Mesangial cell (primary cell): ENCODE measurements around the genes GSPT1 and MRTFB.

DNA sequence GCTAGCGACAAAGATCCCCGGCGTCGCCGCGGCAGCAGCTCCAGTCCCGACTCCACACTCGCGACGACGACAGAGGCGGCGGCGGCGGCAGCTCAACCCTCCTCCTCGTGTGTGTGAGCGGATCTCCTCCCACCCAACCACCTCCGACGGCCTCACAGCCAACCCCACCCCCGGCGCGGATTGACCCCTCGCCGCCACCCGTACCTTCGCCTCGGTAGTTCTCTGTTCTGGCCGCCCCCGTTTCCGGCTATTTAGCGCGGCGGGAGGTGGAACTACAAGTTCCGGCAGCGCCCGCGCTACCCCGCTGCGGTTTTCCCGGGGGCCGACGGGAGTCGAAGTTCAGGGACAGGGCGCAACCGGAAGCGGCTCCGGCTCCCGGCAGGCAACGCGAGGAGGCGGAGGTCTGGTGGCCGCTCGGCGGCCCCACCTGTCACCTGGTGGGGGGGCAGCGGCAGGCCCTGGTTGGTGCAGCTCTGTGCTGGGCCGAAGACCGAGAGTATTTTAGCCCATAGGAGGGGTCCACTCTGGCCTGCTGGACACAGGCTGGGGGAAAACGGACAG is at the start of gene GSPT1:
GSPT1 (minus strand) TSS at position 119 of the 561 bp plus-strand sequence.
- RAMPAGE, long total RNA, result start-site peak on the minus strand centred at position 95 of the sequence, 54 bp wide, 125 reads

DNA sequence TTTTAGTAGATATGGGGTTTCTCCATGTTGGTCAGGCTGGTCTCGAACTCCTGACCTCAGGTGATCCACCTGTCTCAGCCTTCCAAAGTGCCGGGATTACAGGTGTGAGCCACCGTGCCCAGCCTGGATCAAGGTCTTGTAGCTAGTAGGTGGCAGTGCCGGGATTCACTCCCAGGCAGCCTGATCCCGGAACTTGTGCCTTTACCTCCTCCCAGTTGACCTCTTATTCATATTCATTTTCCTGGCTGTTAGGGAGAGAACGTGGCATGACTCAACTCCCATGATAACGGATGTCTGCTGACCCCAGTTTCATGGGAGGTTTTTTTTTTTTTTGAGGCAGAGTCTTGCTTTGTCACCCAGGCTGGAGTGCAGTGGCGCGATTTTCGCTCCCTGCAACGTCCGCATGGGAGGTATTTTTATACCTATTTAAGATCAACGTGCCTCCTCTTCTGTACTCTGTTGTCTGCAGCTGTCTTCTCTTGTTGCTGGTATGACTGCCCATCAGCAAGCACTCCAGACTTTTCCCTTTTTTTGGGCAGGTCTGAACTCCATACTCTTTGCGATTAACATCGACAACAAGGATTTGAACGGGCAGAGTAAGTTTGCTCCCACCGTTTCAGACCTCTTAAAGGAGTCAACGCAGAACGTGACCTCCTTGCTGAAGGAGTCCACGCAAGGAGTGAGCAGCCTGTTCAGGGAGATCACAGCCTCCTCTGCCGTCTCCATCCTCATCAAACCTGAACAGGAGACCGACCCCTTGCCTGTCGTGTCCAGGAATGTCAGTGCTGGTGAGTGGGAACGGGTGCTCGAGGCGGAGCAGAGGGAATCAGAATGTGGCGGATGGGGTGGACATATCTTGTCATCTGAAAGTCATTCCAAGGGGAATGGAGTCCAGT is 71.5 kb downstream of the SNX29 start:
- RAMPAGE, long total RNA, result no peak

DNA sequence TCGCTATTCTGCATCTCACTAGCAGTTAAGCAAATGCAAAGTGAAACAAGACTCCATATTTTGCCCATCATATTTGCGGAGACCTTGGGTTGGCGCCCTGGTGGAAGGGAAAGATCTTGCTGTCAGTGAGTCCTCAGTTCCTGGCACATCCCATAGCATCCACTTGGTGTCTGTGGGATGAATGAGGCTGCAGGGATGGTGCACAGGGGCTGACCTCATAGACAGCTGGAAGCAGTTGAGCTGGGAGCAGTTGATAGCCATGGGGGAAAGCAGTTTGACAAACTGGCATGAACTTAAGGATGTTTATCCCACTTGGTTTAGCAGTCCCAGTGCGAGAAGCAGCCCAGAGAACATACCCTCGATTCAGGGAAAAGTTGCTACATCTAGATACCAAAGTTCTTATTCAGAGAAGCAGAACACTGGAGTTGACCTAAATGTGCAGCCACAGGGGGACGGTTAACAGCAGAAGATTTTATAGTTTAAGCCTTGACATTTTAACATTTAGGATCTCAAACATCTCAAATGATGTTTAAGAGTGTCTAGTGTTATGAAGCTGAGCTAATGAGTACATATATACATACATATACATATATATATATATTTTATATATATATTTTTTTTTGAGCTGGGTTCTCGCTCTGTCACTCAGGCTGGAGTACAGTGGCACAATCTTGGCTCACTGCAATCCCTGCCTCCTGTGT is 80.8 kb downstream of the SNX29 start:
- RAMPAGE, long total RNA, result no peak

DNA sequence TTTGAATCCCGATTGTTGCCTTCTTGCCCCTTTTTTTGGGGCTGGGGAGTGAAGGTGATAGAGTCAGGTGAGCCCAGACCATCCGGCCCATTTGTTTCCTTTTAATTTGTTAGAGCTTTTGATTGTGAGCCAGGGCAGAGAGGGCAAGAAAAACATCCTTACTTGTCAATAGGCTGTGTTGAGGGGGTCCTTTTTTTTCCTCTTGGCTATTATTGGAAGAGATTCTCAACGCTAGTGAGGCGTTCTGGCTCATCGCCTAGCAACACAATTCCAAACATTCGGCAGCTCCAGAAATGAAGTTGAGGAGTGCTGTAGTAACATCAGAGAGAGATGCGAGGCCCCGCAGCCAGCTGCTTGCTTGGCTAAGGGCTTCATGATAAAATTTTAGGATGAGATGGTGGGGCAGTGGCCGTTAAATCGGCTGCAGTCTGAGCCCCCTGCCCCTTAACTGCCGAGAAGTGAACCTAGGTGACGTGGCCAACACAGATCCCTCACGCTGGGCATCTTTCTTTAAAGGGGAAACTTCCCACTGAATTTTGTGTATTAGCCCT is 119.2 kb downstream of the SNX29 start:
- RAMPAGE, long total RNA, result no peak

GRCh38 chr16:12126230-12126712 is 149.7 kb downstream of the SNX29 start:
- RAMPAGE, long total RNA, result no peak

- RAMPAGE, long total RNA, result no peak
Measured at GRCh38 chr16:12146818-12147495, 170.4 kb downstream of the SNX29 start.

GRCh38 chr16:13098657-13099110 is 197.3 kb downstream of the SHISA9 start:
- RAMPAGE, long total RNA, result no peak

GRCh38 chr16:13623737-13623962 is 296.3 kb upstream of the ERCC4 start:
- RAMPAGE, long total RNA, result no peak

- RAMPAGE, long total RNA, result no peak
Measured at GRCh38 chr16:14029598-14029937, 41.6 kb upstream of the MRTFB start.

DNA sequence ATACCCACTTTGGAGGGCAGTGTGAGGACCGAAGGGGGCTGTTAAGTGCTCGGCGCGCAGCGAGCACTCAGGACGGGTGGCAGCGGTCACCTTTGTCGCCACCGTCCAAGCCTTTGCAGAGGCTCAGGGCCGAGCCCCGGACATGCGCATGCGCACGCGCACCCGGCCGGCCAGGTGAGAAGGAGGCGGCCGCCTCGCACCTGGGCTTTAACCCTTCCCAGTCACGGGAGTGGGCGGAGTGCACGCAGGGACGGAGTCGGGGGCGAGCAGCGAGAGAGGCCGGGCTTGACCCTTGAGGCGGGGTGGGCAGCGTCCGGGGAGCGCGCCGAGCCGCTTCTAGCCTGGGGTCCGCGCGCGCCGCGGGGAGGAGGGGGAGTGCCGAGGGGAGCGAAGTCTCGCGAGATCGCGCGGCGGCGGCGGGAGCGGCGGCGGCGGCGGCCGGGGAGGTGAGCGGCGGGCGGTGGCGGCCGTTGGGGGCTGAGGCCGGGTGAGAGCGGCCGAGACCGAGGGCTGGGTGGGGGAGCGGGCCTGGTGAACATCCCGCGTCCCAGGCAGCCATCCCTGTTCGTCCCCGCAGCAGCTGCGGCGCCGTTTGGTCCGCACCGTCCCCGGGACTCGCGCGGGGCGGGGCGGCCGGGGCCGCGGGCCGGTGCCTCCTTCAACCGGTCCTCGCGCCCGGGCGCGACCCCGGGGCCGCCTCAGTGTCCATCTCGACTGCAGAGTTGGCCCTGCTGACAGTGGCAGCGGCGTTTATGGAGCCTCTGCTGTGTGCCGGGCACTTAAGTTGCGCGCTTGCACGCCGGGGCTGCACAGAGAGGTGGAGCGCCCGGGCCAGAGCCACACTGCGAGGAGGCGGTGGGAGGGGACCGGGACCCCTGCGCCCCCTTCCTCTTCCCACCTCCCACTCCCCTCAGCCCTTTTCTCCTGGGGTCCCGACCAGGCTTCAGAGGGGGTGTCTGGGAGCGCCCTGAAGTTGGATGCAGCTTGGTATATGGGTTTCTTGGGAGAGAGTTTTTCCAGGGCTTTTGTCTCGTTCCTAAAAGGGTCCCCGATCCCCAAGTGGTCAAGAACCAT is at the start of gene MRTFB:
MRTFB (plus strand) TSS at position 400 of the 1,074 bp plus-strand sequence.
- RAMPAGE, long total RNA, result start-site peak on the plus strand centred at position 428 of the sequence, 52 bp wide, 97 reads

- RAMPAGE, long total RNA, result no peak
Measured at GRCh38 chr16:14151416-14152119, 80.4 kb downstream of the MRTFB start.

DNA sequence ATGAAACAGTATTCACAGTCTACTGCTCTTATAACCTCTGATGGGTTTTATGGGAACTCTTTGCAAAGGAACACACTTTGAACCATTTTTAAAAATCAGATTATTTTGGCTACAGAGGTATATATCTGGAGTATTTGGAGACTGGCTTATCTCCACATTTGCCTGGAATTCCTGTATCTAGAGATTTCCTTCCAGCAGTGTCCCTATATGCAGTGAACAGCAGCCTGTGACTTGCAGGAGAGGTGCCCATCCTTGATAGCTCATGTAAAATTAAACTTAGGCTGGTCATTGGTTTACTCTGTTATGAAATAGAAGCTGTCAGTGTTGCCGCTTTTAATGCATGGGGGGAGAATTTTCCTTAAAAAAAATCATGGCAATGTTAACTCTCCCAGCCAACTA is 114.6 kb downstream of the MRTFB start:
- RAMPAGE, long total RNA, result no peak

GRCh38 chr16:14246591-14247604 is 175.8 kb downstream of the MRTFB start:
- RAMPAGE, long total RNA, result no peak

- RAMPAGE, long total RNA, result no peak
Measured at GRCh38 chr16:14301806-14302205, 230.7 kb downstream of the MRTFB start.

- RAMPAGE, long total RNA, result no peak
Measured at GRCh38 chr16:14325808-14326397, 254.8 kb downstream of the MRTFB start.

GRCh38 chr16:14667444-14668390 is 26.4 kb downstream of the PLA2G10 start:
- RAMPAGE, long total RNA, result no peak

DNA sequence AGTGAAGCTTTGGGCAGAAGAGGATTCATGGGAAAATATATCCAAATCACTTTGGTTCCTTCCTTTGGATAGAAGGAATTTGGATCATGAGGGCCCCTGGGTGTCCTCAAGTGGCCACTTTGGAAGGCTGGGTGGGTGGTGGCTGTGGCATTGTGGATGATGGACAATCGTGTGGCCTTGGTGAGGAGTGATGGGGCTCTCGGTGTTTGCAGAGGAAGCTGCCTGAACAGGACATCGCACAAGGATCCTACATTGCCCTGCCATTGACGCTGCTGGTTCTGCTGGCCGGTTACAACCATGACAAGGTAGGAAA is 42.5 kb upstream of the NPIPA1 start:
- RAMPAGE, long total RNA, result no peak

DNA sequence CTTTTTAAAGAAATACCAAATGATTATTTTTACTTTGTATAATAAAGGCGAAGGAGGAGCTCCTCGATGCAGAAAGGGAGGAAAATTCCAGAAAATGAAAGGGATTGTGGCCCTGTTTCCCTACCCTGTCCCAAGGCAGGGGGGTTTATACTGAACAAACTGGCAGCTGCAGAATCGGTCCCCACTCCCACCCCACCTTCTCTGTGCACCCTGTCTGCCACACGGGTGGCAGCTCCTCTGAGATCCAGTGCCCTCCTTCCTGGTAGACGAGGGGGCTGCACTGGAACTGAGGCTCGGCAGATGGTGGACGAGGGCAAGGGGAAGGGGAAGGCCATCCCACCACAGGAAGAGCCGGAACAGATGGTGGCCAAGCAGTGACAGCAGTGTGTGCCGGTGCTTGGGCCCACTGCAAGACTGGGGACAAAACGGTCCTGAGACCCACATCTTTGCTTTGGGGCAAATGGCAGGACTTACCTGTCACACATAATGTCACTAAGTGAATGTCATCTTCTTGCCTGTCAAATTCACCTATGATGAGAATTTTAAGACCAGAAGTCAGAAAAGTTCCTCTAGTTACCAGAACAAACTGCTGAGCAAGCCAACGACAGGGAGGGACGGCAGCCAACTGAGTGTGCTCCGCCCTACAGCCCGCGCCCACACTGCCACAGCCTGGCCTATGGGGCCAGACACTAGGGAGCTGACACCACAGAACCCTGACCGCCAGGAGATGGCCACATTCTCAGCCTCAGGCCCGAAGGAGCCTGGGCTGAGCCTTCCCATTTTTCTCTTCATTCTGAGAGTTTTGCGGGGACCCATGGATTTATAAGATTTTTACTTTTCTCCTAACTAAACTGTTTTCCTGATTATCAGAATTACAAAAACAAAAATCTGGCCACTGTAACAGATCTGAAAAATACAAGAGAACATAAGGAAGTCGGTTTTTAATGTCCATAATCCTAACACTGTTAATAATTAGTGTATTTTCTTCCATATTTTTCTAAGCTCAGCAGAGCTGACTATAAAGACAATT is 14.4 kb downstream of the NTAN1 start:
- RAMPAGE, long total RNA, result no peak

DNA sequence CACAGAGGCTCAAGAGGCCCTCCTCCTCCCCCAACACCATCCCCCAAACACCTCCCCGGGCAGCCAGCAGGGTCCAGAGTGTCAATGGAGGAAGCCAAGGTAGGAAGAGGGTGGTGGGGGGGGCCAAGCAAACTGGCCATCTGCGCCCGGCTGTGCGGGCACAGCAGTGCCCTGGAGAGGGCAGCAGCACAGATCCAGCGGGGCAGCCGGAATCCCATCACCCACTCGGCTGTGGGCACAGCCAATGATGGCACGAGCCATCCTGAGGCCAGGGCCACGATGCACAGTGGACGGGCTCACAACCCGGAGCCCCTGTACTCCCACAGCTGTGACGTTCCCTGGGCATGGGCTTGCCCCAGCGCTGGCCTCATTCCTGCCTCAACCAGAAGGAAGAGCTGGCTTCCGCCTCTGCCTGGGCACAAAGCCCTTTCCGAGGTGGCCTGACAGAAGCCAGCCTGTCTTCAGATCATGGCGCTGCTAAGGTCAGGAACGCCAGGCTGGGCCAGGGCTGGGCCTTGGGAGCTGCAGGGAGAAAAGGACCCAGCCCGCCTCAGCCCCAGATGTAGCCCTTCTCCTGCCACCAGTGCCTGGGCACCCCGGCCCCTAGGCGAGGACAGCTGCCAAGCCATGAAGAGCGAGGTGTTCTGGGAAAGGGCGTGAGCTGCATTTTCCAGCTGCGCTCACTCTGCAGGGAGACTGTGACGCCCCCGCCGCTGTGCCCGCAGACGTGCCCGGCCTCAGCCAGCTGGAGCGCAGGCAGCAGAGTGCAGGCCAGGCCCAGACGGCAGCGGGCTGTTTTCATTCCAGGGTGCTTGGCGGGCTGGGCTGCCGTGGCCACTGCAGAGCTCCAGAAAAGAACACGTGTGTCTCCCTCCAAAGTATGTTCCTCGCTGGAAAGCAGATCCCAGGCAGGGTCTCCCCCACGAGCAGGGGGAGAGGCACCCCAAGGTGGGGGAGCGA is 51.3 kb upstream of the RRN3 start:
- RAMPAGE, long total RNA, result no peak

DNA sequence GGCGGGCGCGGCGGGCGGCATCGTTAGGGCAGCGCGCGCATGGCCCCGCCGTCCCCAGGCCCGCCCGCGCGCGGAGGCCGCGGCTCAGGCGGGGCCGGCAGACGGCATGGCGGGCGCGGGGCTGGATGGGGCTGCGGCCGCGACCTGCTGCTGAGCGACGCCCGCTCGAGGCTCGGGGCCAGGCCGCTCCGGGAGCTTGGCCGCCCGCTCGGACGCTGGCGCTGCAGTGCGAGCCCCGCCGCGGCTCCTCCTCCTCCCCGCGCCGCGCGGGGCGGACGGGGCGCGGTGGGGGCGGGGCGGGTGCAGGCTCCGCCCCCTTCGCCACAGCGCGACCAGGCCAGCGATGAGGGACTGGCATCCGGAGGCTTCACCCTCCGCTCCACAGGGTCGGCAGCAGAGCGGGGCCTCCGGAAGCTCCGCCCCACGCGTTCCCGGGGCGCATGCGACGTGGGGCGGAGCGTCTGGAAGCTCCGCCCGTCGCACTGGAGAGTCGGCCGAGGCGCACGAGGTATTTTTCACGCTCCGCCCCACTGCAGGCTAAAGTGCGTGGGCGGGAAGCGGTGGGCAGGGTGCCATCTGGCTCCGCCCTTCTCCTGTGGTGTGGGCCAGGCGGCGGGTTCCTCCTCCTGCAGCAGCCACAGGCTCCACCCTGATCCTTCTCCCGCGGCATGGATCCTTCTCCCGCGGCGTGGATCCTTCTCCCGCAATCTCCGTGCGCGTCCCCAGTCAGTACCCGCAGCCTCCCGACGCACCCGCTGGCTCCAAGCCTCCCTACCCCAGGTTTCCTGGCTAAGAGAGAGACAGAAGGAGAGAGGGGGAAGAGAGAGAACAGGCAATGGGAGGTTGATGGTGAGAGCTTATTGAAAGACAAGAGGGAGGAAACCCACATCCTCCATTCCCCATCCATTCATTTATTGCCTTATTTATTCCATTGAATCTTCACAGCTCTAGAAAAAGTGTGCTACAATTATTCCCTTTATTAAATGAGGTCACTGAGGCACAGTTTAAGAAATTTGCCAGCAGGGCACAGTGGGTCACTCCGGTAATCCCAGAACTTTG is 60.8 kb upstream of the RRN3 start:
- RAMPAGE, long total RNA, result no peak